Metastatic Lung Carcinoma in the Adrenal Gland (tissue), 1 donor: ENCODE measurements around a stretch of chr2.

DNA sequence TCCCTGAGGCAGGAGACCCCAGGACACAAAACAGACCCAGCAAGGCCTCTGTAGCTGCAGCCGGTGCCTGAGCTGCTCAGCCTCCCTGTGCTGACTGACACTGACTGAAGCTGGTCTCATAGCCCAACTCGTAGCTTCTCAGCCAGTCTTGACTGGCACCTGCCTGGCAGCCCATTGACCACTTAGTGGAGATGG is 14.1 kb upstream of the FOSL2 start:
- PRO-cap, result unidirectional peak, minus-strand start at position 102 of the sequence

- PRO-cap, result no peak
These were observed 3.5 kb upstream of the FOSL2 start for GRCh38 chr2:28389179-28389565.

DNA sequence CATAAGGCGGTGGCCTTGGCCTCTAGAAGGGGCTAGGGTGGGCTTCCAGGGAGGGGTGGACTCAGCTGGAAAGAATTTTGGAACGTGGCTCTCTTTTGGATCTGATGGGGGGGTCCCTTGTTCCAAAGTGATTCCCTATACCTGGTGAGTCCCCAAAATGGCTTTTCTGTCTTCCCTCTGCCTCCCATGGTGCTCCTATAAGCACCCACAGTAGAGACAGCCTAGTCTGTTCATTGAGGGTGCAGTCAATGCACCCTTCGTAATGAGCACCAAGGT is 2.2 kb downstream of the FOSL2 start:
- PRO-cap, result bidirectional peak, plus-strand start at position 224 of the sequence, minus-strand start outside the sequence

DNA sequence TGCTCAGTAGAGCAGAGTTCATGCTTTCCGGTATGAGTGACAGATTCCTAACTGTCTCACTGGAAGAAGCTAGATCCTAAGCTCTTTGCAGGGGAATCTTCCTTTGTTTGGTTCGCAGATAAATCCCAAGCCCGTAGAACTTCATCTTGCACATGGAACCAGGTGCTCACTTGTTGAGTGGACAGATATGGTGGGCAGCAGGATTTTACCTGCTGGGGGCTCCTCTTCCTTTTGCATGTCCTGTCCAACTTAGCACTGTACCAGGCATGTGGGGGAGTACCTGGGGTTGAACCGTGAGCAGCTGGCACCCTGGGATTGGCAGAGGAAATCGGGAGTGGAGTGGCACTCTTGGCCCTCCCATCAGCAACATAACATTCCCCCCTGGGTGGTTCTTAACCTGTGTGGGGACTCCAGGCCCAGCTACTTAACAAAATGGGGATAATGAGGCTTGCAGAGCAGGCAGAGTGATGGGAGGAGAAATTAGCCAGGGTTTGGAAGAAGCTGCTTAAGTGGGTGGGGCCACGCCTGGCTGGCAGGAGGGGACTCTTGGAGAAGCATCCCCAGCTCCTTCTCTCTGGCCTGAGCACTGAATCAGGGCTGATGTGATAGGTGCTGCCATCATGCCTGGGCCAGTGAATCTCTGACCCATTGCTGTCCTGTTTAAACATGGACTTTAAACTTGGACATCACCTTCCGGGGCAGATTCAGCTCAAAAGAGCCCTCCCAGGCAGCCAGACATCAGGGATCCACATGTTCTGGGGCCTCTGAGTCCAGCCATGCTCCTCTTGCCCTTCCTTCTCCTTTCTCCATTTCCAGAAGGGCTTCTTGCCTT is 15.4 kb downstream of the FOSL2 start:
- PRO-cap, result no peak

- PRO-cap, result no peak
These were observed 22.5 kb downstream of the FOSL2 start for GRCh38 chr2:28414939-28415838.

GRCh38 chr2:28423121-28423573 is 30.5 kb downstream of the FOSL2 start:
- PRO-cap, result no peak

GRCh38 chr2:28444946-28445517 is 50.8 kb upstream of the PLB1 start:
- PRO-cap, result no peak

GRCh38 chr2:28488323-28488789 is 7.5 kb upstream of the PLB1 start:
- PRO-cap, result no peak

DNA sequence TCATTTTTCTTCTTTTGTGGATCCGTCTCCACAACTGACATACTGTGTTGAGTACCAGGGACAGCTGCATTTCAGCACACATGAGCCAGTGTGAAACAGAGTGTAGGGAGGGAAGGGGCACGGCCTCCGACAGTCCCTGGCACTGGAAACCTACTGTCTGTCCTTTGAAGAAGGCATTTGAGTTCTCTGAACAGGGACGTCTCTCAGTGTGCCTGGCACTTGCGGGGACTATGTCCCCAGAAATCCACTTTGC is 48.1 kb downstream of the PLB1 start:
- PRO-cap, result no peak

GRCh38 chr2:28613036-28613790 is 117.4 kb downstream of the PLB1 start:
- PRO-cap, result no peak

- PRO-cap, result no peak
These were observed 126.6 kb upstream of the PPP1CB start for GRCh38 chr2:28624677-28625824.

GRCh38 chr2:28754302-28754618 is 2.6 kb downstream of the PPP1CB start:
- PRO-cap, result no peak

GRCh38 chr2:28775601-28776194 is 24.1 kb downstream of the PPP1CB start:
- PRO-cap, result no peak

- PRO-cap, result no peak
These were observed 510 bp downstream of the TRMT61B start for GRCh38 chr2:28869448-28870149.

GRCh38 chr2:29017896-29018449 is 36.9 kb downstream of the TOGARAM2 start:
- PRO-cap, result no peak

DNA sequence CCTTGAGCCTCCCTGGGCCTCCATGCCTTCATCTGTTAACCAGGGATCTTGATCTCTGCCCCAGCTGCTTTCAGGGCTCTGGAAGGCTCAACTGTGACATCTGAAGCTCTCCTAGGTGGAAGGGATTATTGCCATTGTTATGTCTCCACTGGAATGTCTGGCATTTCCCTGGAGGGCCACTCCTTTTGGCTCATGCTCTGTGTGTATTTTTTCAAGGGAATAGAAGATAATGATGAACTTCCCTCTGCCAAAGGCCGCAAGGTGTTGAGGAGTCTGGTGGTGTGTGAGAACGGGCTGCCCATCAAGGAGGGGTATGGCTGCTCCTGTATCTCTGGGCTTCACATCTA is 41.1 kb downstream of the PCARE start:
- PRO-cap, result no peak

GRCh38 chr2:29053583-29054163 is 20.6 kb downstream of the PCARE start:
- PRO-cap, result no peak

DNA sequence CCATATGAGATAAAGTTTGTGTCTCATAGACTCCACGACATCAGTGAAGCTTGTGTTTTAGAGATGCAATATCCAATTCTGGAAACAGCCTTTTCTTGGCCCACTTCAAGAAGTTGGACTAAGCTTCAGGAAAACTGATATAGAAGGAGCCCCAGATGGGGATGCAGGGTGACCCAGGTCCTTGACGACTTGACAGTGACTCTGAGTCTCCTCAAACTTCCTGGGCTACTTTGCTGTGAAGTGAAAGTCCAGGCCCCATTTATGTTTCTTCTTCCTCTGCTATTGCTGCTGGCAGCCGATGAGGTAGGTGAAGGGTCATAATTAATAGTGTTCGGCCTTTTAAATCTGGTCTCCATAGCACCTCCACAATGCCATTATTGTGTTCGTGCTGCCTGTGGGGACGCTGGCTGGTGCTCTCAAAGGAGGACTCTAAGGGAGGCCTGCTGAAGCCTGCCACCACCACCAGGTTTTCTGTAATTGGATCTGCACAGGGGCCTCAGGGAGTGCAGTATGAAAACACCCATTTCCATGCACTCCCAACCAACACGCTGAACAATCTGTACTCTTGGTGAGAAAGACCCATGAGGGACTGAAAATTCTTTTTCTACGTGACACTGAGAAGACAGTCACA is 17.8 kb upstream of the CLIP4 start:
- PRO-cap, result no peak

DNA sequence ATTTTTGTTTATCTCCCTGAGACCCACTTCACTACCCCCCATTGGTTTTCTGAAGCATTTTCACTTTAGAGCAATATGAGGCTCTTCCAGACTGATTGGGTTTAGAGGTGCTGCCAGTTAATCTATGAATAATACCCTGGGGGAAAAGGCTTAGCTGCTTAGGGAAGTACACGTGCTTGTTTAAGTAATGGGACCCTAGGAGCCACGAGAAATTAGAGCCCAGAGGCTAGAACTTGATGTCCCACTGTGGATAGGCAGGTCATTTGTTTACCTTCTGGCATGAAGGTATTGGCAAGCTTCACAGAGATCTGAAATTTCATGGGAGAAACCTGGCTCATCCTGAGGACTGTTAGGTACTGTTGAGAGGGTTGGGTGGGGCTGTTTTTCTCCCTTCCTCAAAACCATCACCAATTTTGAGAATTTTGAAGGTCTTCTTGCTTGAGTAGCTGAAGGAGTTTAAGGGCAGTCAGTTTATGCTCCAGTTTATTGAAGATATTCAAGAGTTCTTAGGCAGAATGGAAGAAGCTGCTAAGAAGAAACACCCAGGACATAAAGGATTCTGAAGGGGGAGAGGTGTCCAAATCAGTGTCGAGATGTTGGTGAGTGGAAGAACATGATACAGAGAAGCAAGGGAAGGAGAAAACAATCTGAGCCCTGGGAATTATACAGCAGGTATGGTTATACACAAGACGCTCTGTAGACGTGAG is 59.9 kb downstream of the CLIP4 start:
- PRO-cap, result no peak

DNA sequence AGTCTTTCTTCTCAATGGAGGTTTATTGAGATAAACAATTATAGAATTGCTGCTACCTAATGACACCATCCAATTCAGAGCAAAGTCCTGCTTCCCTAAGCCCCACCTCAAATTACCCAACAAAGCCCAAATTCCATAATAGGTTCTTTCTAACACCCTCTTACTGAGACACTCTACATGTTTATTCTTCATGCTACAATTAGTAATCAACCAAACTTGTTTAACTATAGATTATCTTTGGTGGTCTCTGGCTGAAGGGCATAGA is 322.3 kb downstream of the CLIP4 start:
- PRO-cap, result no peak